Camera-type eye (tissue), 1 donor: ENCODE data around the genes ZNF608, PHAX, PRRC1 and CCDC192.

DNA sequence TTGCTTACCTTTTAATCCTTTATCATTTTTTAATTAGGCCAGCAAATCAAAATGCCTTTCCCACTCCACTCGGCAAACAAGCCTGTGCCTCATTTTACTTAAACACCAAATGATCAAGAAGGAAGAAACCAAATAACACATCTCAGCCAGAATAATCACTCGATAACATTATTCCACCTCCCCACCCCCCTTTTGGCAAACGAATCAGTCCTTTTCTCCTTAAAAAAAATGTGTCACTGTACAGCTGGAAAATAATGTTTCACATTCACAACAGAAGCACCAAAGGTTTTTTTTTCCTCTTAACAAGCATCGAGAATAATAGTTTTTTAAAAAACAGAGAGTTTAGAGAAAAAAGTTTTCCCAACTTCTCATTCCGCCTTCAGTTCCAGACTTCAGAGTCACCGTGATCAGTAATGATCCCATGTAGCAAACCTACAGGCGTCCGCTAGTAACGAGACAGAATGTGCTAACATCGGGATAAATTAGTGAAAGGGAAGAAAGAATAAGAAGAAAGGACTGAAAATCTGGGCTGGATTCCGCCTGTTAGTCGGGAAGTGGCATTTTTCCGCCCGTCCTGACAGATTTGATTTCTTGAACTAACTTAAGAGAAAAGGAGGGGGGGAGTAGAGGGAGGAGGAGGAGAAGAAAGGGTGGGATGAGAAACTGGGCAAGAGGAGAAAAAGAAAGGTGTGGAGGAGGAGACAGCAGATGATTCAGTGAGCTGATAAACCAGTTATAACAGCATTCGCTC, at the start of gene ZNF608:
Gene ZNF608 (minus strand): TSS at position 453 of the 751 bp plus-strand sequence.
- RAMPAGE, long total RNA, result no peak

GRCh38 chr5:124746938-124747846, 753 bp upstream of the ZNF608 start:
- RAMPAGE, long total RNA, result no peak

GRCh38 chr5:124749080-124749773, 2.8 kb upstream of the ZNF608 start:
- RAMPAGE, long total RNA, result no peak

- RAMPAGE, long total RNA, result no peak
Observed at GRCh38 chr5:125026999-125027337, 280.5 kb upstream of the ZNF608 start.

GRCh38 chr5:126002396-126003106, 420.7 kb upstream of the GRAMD2B start:
- RAMPAGE, long total RNA, result no peak

- RAMPAGE, long total RNA, result no peak
Observed at GRCh38 chr5:126364445-126364821, 58.8 kb upstream of the GRAMD2B start.

- RAMPAGE, long total RNA, result no peak
Observed at GRCh38 chr5:126370229-126370626, 53.0 kb upstream of the GRAMD2B start.

GRCh38 chr5:126404303-126404736, 18.9 kb upstream of the GRAMD2B start:
- RAMPAGE, long total RNA, result no peak

DNA sequence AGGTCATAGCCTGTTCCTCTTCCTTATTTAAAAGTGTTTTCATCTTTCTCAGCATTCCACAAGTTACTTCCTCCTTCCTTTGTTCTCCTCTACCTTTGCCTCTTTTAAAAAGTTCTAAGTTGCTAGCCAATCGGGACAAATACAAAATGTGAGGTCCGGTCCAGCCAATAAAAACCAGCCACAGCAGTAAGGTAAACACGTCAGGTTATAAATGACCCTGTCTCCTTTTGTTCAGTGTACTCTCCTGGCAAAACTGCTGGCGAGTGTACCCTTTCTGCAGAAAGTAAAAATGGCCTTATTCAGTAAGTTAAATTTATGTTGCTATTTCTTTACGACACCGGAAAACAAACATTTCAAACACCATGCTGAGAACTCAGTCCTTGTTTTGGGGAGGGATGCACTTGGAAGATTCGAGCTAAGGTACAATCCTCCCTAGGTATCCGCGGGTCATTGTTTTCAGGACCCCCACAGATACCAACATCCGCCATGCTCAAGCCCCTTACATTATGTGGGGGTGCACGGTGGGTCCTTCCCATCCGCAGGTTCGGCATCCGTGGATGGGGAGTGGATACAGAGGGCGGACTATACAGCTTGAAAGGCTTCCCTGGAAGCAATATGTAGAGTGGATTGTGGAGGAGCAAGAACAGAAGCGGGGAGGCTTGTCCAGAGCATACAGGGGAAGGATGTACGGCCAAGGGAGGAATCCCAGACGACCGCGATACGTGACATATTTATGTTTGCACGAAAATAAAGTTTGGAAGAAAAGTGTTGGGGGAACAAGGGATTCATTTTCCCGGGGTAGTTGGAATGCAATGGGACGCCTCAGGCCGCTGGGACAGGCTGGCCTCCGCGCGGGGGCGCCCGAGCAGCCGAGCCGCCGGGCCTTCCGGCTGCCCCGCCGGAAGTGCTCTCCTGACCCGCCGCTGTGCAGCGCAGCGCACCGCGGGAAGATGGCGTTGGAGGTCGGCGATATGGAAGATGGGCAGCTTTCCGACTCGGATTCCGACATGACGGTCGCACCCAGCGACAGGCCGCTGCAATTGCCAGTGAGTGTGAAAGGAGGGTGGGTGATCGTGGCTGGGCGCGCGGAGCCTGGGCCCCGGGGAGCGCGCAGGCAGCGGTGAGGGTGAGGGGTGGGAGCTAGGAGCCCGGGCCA, at the start of gene PHAX:
Gene PHAX (plus strand): TSS at position 935 of the 1,156 bp plus-strand sequence.
- RAMPAGE, long total RNA, result start-site peak on the plus strand centred at position 944 of the sequence, 19 bp wide, 394 reads

DNA sequence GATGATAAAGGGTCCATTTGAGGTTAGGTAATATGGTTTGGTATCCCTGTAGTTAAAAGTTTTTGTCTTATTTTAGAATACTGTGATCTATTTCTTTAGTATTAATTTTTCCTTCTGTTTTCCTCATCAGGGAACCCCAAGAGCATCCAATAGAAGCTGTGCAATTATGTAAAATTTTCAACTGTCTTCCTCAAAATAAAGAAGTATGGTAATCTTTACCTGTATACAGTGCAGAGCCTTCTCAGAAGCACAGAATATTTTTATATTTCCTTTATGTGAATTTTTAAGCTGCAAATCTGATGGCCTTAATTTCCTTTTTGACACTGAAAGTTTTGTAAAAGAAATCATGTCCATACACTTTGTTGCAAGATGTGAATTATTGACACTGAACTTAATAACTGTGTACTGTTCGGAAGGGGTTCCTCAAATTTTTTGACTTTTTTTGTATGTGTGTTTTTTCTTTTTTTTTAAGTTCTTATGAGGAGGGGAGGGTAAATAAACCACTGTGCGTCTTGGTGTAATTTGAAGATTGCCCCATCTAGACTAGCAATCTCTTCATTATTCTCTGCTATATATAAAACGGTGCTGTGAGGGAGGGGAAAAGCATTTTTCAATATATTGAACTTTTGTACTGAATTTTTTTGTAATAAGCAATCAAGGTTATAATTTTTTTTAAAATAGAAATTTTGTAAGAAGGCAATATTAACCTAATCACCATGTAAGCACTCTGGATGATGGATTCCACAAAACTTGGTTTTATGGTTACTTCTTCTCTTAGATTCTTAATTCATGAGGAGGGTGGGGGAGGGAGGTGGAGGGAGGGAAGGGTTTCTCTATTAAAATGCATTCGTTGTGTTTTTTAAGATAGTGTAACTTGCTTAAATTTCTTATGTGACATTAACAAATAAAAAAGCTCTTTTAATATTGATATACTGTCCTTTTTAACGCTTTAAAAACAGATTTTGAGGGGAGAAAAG, 59.4 kb downstream of the LMNB1 start:
- RAMPAGE, long total RNA, result no peak

DNA sequence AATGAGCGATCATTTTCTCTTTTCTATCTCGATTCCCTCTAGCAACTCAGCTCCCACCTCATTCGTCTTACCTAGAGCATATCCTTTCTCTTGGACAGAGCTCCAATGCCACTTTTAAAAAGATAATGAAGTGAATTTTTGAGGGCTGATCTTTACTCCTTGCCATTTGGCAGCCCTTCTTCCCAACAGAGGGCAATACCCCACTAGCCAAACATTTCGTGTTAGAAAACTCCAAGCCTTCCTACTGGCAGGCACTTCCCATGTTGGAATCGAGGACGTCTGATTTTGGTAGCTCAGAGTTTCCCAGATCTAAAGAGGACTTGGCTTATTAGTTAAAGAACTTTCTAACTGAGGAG, 108.0 kb upstream of the PRRC1 start:
- RAMPAGE, long total RNA, result no peak

DNA sequence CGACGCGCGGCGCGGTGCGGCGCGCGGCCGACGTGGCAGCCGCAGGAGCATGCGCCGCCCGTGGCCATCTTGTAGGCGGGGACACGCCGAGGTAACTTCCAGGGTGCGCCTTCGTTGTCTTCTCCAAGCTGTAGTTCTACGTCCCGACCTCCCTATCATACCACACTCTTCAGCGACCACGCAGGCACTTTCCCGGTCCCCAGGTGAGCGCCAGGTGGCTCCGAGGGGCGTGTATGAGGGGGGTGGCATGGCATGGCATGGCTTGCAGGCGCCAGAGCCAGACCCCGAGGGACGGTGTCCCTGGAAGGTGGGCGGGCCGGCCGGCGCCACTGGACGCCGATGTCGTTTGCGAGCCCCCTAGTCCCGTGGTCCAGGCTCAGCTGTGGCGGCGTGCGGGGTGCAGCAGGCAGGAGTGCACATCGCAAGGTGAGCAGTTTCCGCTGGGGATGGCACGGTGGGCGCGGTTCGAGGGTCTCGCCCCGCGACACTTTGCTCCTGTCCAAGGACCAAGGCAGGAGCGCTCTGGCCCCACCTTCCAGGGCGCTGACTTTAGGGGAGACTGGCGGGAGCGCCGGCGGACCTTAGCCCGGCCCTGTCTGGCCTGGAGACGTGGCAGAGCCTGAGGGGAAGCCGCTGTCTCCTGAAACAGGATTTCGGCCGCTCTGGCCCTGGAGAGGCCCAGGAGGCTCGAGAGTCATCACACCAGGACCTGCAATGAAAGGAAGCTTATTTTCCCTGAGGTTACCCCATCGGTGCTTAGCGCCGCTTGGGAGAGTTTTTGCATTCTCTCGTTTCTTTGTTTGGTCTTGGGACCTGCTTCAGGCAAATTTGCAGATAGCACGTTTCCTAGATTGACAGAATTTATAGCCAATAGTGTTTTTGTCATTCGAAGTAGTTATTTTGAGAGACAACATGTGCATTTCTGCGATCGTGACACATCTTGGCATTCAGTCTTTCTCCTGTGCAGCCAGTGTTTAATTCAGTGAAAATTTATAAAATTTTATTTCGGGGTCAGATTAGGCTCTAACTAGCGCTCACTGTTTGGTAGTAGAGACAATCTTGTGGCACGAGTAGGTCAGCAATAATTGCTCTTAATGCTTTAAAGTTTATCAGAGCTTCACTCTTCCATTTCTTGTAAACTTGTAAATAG, at the start of gene PRRC1:
Gene PRRC1 (plus strand): TSS at position 67 of the 1,150 bp plus-strand sequence.
- RAMPAGE, long total RNA, result start-site peak on the plus strand centred at position 87 of the sequence, 74 bp wide, 328 reads

DNA sequence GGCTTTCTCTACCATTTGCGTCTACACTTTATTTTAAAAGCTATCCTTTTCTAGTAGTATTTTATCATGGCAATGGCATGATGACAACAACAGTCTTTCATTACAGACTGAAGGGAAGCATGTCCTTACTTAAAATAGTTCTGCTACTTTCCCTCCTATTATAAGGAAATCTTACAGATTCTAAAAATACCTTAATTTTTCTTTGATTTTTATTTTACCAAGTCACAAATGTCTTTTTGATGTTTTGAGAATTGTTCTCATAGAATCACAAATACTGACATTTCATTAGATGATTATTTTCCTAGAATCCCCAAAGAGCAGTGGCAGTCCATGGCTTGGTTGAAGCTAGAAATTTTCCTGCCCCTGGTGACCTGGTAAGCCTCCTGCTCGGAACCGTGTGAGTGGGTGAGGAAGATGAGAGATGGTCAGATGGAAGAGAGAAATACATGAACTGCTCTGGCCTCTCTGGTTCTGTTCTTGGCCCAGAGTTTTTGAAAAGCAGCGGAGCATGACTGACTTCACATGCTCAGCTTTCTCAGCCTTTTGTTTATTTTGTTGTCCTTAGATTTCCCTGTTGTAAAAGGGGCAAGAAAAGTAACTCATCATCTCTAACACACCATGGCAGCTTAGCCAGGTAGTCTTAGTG, 36.2 kb downstream of the PRRC1 start:
- RAMPAGE, long total RNA, result no peak

- RAMPAGE, long total RNA, result no peak
Observed at GRCh38 chr5:127703144-127703679, at the start of gene CCDC192. CCDC192 (plus strand) TSS chr5:127703391.

DNA sequence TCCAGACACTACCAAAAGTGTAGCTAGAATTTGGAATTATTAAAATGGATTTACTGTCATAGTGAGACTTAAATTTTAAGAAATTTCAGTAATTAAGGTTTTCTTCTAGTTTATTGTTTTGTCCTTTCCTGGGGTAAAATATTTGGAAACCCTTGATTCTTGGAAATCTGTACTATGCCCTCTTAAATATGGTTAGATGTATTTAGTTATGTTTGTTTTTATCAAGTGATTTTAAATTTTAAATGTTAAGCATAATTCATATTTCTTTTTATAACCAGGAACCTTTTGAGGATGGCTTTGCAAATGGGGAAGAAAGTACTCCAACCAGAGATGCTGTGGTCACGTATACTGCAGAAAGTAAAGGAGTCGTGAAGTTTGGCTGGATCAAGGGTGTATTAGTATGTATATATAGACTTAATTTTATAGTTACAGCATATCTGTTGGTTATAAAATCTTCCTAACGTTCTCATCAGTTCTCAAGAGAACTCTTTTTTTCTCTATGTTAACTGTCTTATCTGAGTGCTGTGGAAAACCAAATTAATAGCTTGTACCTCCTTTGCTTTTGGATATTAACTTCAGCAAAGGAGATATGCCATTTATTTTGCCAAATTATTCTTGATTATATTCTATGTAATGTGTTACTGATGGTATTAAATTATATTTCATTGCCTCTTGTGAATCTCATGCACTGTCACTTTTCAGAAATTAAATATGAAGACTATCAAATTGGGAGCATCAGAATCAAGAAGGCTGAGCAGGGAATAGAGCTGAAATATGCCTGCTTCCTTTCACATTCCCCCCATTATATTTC, 29.2 kb downstream of the SLC12A2 start:
- RAMPAGE, long total RNA, result no peak

- RAMPAGE, long total RNA, result no peak
Observed at GRCh38 chr5:128174255-128174969, 90.8 kb downstream of the SLC12A2 start.

- RAMPAGE, long total RNA, result no peak
Observed at GRCh38 chr5:129113552-129114183, 19.1 kb downstream of the ISOC1 start.

DNA sequence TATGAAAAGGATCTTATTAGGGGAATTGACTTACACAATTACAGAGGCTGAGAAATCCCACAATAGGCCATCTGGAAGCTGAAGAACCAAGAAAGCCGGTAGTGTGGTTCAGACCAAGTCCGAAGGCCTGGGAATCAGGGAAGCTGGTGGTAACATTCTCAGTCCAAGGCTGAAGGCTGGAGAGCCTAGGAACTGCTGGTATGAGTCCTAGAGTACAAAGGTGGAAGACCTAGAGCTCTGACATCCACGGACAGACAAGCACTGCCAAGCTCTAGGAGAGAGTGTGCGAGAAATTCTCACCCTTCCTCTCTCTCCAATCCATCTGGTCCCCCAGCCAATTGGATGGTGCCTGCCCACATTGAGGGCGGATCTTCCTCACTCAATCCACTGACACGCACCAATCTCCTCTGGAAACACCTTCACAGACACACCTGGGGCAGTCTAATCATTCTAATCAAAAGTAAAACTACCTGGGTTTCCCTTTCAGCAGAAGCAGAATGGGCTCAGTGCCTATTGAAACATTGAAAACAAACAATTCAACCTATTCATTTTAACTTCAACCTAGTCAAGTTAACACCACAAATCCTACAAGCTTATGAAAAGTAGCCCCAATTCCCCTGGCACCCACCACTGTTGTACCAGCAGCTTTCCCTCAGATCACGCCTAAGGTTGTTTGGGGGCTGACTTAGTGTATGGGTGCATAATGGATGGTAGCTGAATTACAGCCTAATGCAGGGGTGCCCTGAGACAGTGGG, 19.6 kb upstream of the ADAMTS19 start:
- RAMPAGE, long total RNA, result no peak

GRCh38 chr5:129460890-129461825, 1.1 kb downstream of the ADAMTS19 start:
- RAMPAGE, long total RNA, result no peak

DNA sequence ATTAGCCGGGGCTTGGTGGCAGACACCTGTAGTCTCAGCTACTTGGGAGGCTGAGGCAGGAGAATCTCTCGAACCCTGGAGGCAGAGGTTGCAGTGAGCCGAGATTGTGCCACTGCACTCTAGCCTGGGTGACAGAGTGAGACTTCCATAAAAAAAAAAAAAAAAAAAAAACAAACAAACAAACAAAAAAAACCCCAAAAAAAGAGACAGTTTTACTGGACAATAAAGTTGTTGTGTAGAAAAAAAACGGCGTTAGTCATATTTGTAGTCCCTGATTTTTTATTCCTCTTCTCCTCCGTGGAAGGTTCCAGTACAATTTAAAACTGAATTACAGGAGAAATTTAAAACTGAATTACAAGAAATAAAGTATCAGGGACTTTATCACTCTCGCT, 18.6 kb downstream of the MINAR2 start:
- RAMPAGE, long total RNA, result no peak